HEK293 (cell line): ENCODE measurements around the gene CSNK1D.

DNA sequence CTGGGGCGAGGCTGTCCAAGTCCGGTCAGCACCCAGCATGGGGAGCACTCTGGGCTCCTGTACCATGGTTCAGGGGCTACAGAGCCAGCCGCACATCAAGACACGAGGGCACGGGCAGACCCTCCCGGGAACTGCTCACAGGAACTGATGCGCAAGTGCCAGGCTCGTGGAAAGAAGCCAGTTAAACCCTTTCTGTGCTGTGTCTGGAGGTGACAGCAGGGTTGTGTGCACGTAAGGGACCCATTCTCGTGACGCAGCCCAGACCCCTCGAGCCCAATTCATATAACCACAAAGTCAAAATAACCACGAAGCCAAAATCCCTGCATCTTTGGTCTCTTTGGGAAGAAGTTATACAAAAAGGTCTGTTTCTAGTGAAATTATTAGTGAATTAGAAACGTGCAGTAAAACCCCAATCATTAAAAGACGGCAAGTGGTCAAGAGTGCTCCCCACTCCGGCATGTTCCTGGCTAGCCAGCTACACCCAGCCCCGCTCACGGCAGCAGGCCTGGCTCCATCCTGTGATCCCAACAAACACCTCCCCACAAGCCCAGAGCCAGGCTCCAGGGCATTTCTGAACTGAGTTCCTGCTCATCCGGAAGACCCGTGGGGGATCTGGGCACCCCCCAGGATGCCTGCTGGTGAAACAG, 18.8 kb downstream of the SLC16A3 start:
- PRO-cap: no peak
- RRBS, 2 experiments: 71 to 100% methylated on average over 1 of the region's 20 CpGs

DNA sequence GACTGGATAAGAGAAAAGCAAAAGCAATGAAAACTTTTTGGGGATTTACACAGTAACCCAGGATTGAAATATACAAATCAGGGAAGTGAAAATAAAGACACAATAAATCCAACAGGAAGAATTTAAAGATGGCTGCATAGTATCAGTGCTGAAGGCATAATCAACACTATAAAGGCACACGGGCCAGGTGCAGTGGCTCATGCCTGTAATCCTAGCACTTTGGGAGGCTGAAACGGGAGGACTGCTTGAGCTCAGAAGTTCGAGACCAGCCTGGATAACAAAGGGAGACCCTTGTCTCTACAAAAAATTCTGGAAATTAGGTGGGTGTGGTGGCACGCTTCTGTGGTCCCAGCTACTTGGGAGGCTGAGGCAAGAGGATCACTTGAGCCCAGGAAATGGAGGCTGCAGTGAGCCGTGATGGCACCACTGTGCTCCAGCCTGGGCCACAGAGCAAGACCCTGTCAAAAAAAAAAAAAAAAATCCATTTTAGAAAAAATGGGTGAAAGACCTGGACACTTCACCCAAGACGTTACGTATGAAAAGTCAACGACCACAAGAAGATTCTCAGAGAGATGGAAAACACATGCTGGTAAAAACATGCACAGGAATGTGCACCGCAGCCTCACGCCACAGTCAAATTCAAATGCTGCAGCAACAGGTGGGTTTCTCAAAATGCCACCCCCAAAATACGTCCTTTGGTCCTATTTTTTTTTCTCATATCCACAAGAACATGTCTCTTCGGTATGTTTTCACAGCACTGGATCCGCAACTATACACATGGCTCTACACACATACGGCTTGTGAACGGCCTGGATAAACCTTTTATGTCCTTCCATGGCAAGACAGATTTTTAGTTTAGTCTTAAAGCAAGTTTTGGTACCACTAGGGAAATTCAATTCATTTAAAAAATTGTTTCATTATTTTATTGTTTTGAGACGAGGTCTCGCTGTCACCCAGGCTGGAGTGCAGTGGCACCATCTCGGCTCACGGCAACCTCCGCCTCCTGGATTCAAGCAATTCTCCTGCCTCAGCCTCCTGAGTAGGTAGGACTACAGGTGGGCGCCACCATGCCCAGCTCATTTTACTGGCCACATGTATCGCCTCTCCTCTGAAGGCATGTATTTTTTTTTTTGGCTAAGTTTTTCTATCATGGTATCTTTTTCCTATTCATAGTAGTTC, 17.1 kb downstream of the CSNK1D start:
- PRO-cap: no peak
- RRBS, 2 experiments: no CpG with 5 or more reads among the region's 22 CpGs

GRCh38 chr17:82273042-82273893, at the start of gene CSNK1D:
Gene CSNK1D (minus strand): TSS chr17:82273700.
- PRO-cap: bidirectional peak, plus-strand start at chr17:82273229, minus-strand start at chr17:82273245; bidirectional peak, plus-strand start at chr17:82273778, minus-strand start at chr17:82273431
- RRBS, 2 experiments: 1 to 2% methylated on average over 61 to 67 of the region's 95 CpGs

- PRO-cap: no peak
- RRBS, 2 experiments: 88 to 98% methylated on average over 1 of the region's 19 CpGs
These were observed 15.2 kb downstream of the CD7 start for GRCh38 chr17:82302122-82302680.

GRCh38 chr17:82324265-82325006, 7.0 kb upstream of the CD7 start:
- PRO-cap: no peak
- RRBS, 2 experiments: 85 to 86% methylated on average over 5 of the region's 19 CpGs

- PRO-cap: no peak
- RRBS, 2 experiments: 91 to 97% methylated on average over 7 of the region's 14 CpGs
These were observed 3.0 kb upstream of the TEX19 start for GRCh38 chr17:82355989-82356554.

DNA sequence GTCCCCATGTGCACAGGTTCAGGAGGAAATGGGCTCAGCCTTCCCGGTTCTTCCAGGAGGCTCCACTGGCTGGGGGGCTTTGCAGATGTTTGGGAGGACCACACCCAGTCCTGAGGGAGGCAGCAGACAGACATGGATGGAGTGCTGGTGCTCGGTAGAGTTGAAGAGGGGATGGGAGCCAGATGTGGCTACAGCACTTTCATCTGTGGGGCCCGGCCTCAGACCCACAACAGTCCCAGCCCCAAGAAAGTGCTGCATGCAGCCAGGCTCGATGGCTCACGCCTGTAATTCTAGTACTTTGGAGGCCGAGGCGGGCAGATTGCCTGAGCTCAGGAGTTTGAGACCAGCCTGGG, 21.8 kb downstream of the NARF start:
- PRO-cap: no peak
- RRBS, 2 experiments: 80 to 83% methylated on average over 1 of the region's 7 CpGs

DNA sequence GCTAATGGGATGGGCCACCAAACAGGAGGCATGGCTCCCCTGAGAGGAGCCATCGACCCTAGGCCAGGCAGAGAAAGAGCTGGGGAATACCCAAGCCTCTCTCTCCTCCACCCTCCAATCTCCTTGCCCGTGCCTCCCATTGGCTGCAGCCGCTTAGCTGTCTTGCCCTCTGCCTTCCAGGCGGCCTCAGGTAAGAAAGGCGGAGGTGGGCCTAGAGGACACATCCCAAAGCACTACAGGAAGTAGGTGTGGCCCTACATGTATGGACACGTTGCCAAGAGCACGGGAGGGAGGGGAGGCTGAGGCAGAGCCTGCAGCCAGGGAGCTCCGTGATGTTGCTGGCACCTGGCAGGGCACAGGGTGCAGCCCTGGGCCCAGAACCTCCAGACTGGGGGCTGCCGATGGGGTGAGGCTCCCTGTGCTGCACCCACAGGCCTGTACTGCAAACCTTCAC, 23.7 kb upstream of the FOXK2 start:
- PRO-cap: no peak
- RRBS, 2 experiments: no CpG with 5 or more reads among the region's 9 CpGs

GRCh38 chr17:82507571-82508248, 11.8 kb upstream of the FOXK2 start:
- PRO-cap: no peak
- RRBS, 2 experiments: no CpG with 5 or more reads among the region's 11 CpGs

DNA sequence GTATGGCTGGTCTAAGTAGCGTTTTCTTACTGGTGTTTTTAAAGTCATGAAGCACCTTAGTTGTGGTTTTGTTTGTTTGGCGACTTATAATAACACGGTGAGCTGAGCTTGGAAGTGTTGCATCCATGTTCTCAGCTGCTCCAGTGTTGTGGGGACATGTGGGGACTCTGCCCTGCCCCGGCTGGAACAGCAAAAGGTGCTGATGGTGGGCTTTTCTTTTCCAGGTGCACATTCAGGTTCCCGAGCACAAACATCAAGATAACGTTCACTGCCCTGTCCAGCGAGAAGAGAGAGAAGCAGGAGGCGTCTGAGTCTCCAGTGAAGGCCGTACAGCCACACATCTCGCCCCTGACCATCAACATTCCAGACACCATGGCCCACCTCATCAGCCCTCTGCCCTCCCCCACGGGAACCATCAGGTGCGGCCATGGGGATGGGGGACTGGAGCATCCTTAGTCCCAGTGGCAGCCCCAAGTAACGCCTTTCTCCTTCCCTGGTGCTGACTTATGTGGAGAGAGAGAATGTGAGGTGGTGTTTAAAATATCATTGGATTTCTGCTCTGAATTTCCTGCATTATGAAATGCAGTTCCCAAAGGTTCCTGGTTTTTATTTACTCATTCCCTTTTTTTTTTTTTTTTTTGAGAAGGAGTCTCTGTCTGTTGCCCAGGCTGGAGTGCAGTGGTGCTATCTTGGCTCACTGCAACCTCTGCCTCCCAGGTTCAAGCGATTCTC, 43.8 kb downstream of the FOXK2 start:
- PRO-cap: no peak
- RRBS, 2 experiments: no CpG with 5 or more reads among the region's 14 CpGs

GRCh38 chr17:82639316-82640027, 8.8 kb downstream of the WDR45B start:
- PRO-cap: no peak
- RRBS, 2 experiments: no CpG with 5 or more reads among the region's 19 CpGs

DNA sequence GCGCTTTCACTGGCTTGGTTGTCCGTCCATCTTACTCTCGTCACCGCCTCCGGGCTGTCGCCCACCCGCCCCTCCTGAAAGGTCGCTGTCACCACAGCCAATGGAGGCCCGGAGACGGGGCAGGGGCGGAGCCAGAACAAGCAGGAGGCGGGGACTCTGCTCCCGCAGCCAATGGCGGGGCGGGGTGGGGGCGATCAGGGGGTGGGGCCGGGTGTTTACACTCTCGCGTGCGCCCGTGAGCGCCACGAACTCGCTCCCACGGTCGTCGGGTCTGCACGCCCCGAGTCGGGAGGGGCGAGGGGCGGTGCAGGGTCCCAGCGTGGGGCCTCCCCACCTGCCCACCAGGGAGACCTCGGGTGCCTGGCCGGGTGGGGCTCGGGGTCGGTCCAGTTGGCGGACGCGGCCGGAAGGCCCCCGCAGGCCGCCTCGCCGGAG, 308 bp upstream of the RAB40B start:
- PRO-cap: bidirectional peak, plus-strand start at position 283 of the sequence, minus-strand start outside the sequence
- RRBS, 2 experiments: 2% methylated on average over 19 to 21 of the region's 45 CpGs

DNA sequence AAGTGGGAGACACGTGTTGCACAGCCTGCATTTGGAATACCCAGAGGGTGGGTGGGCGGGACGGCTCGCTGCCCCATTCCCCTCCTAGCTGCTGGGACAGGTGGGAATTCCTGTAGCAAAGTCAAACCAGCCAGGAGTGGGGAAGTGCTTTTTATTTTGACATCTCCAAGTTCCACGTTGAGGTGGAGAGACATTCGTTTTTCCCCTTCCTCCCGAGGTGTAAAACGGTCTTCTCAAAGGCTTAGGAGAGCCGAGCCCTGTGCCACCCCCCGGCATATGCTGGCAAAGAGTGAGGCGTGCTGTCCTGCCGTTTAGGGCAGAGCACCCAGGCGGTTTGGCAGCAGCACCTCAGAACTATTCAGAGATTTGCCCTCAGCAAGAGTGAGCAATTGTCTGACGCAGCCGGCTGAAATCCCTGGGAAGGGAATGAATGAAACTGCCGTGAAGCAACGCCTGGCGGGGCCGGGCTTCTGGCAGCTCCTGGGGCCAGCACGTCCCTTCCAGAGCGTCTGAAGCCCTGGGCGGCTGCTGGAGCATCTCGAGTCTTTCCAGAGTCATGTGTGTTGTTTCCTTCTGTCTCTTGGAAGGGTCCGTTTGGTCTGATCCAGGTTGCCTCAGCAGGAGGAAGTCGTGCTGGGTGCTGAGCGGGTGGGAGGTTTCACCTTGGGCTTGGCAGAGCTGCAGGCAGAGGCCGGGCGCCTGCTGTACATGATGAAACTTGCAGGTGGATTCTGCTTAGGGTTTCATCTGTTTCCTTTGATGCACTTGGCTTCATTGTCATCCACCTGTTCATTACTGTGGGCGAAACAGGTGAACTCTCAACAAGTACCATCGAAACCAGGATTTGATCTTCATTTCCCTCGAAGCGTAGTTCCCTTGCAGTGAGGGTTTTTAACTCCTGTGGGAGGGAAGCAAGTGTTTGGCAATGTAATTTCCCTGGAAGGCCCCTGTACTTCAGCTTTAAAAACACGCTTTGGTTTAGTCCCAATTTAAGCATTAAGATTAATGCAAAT, 35.3 kb downstream of the TBCD start:
- PRO-cap: no peak
- RRBS, 2 experiments: 91% methylated on average over 5 of the region's 33 CpGs

DNA sequence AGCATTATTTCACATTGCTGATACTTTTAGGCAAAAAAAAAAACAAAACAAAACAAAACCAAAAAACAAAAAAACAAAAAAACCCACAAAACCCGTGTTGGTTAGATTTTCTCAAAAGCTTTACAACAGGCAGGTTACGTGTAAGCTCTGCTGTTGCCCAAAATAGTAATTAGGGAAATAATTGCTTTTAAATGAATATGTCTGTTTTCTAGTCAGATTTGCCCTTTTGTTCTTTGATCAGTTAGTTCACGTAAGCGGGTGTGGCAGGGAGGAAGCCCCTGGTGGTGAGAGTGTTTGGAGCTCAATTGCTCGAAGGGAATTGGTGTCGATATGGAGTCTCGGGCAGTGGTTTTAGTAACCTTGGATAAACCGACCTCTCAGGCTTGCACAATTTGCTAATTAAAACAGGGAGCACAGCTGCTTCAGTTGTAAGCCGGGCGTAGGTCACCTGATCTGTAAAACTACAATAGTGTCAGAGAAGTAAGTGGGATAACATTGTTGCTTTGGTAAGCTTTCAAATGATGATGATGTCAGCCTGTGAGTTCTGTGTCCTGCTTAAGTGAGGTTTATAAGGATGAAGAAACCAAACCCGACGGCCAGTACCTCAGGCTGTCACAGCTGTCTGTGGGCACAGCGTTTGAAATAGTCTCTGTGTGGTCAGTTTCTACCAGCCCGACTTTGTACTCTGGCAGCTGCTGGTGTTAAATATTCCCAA, 3.0 kb downstream of the ZNF750 start:
- PRO-cap: no peak
- RRBS, 2 experiments: no CpG with 5 or more reads among the region's 14 CpGs

GRCh38 chr17:82844894-82846048, 5.4 kb upstream of the ZNF750 start:
- PRO-cap: no peak
- RRBS, 2 experiments: 93 to 96% methylated on average over 2 to 5 of the region's 37 CpGs

DNA sequence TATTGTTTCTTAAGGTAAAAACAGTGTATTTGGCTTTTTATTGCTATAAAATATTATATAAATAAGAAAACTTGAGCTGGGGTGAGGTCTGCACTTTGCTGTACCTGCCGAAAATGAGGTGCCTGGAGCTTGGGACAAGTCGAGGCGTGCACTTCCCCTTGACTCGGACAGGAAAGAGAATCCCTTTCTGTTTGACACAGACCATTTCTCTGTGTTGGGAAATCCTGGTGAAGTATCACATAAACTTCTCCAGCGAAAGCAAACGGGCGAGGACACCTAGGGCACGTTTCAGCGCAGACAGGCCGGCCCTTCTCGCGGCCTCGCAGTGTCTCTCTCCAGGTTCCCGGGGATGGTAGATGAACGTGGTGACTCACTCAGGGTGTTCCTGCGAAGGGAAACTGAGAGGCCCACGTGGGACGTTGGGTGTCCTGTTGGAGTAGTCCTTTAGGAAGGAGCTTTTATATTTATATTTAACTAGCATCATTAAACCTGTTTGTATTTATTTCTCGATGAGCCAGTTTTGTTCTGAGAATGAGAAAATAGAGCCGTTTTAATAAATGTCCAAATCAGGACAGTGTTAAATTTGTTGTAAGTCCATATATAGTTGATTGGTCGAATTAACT, 36.3 kb upstream of the ZNF750 start:
- PRO-cap: no peak
- RRBS, 2 experiments: no CpG with 5 or more reads among the region's 21 CpGs

GRCh38 chr17:82882414-82883598, 43.0 kb upstream of the ZNF750 start:
- PRO-cap: no peak
- RRBS, 2 experiments: 98% methylated on average over 6 to 8 of the region's 52 CpGs

GRCh38 chr17:82890265-82890847, 50.5 kb upstream of the ZNF750 start:
- PRO-cap: no peak
- RRBS, 2 experiments: 94 to 95% methylated on average over 5 of the region's 24 CpGs

DNA sequence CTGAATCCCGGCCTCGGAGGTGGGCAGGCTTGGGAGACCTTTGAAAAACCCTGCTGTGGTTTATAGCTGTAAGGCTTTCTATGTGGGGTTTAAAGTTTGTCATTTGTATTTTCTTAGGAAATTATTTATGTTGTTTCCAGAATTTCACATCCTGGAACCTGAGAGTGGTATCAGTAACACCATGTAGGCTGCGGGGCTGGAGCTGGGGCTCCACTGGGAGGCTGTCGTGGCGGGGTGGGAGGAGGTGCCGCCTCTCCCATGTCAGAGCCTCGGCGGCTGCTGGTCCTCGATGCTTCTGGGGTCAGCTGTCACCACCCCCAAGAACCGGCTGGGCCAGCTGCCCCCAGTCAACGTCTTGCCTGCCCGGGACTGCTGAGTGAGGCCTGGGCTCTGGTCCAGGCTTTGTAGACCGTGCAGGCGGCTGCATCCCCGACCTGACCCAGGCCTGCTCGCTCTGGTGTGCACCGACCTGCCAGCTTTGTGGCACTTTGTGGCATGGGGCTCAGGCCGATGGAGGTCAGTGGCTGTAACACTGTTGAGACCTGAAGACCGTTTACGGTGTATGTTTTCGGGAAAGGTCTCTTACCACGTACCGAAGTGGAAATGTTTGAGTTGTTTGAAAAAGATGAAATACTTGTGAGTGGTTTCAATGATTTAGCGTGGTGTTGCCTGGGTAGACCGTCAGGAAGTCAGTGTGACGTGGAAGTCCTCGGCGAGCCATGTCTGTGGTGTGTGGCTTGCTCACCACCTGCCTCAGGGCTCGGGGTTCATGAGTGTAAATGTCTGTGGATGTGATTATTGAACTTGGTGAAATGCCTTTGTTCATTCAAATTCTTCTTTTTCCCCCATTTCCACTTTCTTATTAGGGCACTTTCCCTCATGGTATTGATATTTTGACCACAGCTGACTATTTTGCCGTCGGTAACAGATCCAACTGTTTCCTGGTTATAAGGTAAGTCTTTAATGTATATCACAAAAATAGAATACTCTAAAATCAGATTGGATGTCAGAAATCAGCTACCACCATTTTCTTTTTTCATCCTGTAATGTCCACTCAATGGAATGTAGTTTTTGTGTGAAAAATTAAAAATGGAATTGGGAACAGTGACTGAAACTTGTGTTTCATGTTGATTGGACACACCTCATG, 53.2 kb upstream of the ZNF750 start:
- PRO-cap: no peak
- RRBS, 2 experiments: 93% methylated on average over 3 of the region's 31 CpGs

GRCh38 chr17:82909092-82910461, 69.8 kb upstream of the ZNF750 start:
- PRO-cap: no peak
- RRBS, 2 experiments: no CpG with 5 or more reads among the region's 51 CpGs